Mesenchymal stem cell of Wharton's jelly (primary cell): ENCODE results near the genes RING1 and VPS52.

- CAGE, long polyA plus RNA, result no peak
These were observed 1.6 kb downstream of the EGFL8 start for GRCh38 chr6:32165589-32166806.

DNA sequence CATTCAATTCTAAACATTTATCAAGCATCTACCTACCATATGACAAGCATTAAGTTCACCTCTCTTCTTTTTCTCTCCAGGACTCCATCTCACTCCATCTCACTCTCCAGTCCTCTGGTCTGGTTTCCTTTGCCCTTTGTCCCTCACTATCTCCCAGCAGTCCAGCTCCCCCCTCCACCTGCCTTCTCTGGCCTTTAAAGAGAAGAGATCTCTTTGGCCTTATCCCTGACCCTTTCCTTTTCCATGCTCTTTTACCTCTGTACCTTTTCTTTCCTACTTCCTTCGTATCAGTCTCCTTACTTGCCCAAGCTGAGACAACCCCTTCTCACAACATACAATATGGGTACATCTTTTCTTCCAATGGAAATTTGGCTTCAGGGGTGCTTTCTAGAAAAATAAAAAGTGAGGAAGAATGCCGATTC is 601 bp upstream of the AGPAT1 start:
- CAGE, long polyA plus RNA, result no peak

DNA sequence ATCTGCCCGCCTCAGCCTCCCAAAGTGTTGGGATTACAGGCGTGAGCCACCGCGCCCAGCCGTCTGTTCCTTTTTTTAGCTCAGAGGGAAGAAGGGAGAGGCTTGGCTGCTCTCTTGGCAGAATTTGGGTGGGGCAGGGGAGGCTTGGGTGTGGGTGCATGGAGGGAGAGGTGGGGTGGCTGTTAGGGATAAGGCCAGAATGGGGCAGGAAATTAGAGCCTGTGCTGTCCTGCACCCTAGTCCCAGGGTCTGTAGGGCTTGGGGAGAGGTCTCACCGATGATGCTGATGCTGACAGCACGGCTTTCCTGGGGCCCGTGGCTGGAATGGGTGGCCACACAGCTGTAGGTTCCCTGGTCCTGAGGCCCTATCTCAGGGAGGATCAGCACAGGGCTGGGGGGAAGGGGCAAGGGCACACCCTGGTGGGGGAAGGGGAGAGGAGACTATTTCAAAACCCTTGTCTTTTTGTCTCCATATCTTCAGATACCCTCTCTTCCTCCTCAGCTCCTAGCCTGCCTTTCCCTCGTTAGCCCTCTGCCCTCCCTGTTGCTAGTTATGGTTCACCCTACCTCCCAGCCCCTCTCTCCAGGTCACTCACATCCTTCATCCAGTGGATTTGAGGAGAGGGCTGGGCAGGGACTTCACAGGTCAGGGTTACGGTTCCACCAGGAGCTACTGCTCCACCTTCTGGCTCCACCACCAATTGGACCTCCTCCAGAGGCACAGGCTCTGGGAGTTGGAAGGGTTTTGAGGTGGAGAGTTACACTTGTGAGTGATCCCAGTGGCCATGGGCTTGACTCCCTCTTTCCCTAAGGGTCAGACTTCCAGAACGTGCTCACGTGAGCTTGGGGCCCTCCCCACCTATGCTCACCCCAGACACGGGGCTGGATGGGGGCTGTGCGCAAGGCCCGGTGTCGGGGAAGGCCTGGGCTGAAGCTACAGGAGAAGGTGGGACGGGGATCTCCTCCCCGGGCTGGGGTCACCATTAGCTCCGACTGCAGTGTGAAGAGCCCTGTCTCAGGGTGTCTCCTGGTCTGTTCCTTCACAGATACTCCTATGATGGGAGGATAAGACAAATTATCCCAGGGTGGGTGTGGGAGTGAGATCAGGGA is 1.7 kb downstream of the AGER start:
- CAGE, long polyA plus RNA, result no peak

DNA sequence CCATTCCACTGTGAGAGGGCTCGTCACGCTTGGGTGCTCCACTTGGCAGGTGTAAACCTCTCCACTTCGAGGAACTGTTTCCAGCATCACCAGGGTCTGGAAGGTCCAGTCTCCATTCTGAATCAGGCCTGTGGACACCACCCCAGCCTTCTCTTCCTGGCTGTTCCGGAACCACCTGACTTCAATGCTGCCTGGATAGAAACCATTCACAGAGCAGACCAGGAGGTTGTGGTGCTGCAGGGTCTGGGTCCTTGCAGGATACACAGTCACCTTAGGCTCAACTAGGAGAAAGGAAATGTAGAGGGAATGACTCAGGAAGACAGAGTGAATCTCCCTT is 10.7 kb downstream of the HLA-DRB5 start:
- CAGE, long polyA plus RNA, result no peak

GRCh38 chr6:32584610-32584957 is 5.1 kb downstream of the HLA-DRB1 start:
- CAGE, long polyA plus RNA, result no peak

DNA sequence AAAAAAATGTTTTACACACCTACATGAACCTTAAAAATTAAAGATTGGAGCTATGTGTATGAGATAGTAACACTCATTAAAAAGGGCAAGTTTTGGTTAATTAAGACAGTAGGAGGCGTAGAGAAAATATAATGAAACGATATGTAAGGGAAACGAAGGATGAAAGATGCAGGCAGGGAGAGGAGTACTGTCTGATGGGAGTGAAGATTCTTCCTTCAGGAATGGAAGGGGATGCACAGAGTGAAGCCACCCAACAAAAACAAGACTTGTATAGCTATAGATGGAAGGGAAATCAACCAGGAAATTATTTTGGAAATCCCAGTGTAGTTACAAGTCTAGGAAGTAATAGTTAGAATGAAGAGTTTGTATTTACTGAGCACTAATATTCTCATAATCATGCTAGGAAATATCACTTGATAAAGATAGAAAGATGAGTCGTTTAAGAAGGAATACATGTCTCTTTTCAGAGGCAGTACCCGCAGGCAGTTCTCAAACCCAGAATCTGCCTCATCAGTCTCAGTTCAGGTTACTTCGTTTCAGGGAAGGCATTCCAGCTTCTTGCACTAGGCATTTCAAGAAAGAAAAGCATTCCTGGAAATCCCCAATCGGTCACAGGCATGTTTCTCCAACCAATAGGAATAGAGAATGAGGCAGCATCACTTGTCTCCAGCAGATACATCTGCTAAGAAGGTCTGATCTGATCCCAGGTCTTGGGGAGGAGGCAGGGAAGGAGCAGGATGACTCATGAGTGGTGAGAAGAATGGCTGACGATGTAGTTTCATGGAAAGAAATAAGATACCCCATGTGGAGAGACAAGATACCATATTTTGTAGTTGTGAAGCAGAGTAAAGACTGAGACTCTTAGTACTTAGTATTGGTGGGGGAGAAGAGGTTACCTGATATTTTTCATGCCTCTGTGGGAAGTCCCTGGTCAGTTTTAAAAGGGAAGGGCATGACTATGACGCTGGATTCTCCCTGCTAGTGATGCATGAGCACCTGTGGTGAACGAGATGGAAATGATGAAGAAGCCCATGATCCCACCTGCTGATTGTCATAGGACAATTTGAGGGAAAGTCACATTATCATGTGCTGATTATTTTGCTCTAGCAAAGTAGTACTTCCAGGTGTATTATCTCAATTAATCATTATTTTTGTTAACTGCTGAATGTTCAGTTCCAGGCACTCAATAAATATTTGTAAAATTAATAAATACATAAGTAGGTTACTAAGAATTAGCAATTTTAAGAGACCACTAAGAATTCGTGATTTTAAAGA is 20.1 kb upstream of the HLA-DRB1 start:
- CAGE, long polyA plus RNA, result no peak

GRCh38 chr6:32894026-32895088 is 40.4 kb downstream of the PSMB9 start:
- CAGE, long polyA plus RNA, result start-site peak on the plus strand at chr6:32894200-32894338, 17 and 27 reads in 2 replicates

DNA sequence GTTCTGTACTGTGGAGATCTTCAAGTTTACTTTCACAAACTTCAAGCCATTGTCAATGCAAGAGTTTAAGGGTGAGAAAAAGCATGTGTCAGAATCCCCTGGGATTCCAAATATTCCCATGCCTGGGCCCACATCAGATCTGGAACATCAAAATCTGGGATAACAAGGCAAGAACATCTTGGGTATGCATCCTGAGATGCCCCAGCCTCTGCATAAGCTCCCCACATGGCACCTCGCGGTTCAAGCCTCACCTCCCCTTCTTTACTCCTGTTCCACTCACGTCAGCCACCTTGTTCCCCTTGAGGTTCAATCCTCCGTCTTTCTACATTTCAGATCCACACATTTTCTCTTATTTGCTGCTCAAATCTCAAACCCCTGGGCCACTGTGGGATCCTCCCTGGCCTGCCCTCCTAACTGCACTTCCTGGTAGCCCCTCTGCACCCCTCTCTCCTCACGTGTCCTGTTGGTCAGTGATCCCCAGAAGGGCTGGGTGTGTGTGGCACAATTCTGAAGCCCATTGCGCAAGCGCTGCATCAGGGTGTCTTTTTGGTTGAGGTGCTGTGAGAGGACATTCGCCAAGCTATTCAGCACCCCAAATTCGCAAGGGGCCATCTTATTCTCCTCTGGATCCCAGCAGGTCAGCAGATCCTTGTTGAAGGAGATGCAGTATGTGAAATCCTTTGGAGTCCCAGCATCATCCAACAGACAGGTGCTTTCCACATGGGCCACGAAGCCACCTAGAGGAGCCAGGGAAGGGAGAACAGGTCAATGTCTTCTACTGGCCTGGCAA is 2.4 kb downstream of the HLA-DMB start:
- CAGE, long polyA plus RNA, result no peak

GRCh38 chr6:32943923-32944290 is 3.1 kb upstream of the HLA-DMB start:
- CAGE, long polyA plus RNA, result no peak

GRCh38 chr6:33061934-33062365 is 13.8 kb upstream of the HLA-DPB1 start:
- CAGE, long polyA plus RNA, result no peak

GRCh38 chr6:33077671-33078378 is 2.0 kb downstream of the HLA-DPB1 start:
- CAGE, long polyA plus RNA, result no peak

GRCh38 chr6:33191909-33192339 is 343 bp downstream of the COL11A2 start:
- CAGE, long polyA plus RNA, result no peak

GRCh38 chr6:33207298-33207512 is 1.1 kb upstream of the RING1 start:
- CAGE, long polyA plus RNA, result no peak

DNA sequence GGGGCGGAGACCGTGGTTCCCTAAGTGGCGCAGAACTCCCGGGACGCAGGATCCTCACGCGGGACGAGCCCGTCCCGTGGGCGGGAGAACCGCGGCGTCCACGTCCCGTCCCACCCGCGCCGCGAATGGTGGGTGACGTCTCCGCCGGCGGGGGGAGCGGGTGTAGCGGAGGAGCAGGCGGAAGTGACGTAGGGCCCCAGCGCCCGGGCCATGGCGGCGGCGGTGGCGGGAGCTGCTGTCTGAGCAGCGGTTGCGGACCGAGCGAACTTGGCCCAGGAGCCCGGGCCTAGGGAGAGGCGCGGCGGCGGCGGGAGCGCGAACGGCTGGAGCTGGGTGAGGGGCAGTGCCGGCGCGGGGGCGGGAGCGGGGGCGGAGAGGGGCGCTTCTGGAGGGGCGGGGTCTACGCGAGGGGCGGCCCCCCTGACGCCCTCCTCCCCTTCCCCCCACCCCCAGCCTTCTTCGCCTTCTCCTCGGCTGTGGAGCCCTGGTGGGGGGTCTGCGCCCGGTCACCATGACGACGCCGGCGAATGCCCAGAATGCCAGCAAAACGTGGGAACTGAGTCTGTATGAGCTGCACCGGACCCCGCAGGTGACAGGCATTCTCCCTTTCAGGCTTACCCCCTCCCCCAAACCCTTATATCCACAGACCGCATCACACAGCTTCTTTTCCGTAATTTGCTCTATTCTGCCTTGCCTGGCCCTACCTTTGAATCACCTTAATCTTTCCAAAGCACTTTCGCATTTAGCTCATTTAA is at the start of gene RING1:
Gene RING1 (plus strand): TSS at position 189 of the 755 bp plus-strand sequence.
- CAGE, long polyA plus RNA, result no peak

- CAGE, long polyA plus RNA, result start-site peak on the plus strand at chr6:33272075-33272079, 540 and 417 reads in 2 replicates
These were observed at the start of gene VPS52 for GRCh38 chr6:33271524-33272200. TSS of gene VPS52 (minus strand) at chr6:33271876.

DNA sequence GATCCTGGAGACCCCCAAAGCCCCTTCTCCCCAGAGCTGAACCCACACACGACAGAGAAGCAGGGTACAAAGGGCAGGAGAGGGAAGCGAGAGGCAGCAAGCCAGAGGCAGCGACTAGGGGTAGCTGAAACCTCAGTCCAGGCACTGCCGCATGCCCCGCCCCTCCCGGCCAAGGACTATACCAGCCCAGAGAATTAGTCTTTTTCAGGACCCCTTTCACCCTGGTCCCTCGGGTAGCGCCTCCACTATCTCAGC is 1.4 kb downstream of the RGL2 start:
- CAGE, long polyA plus RNA, result no peak

- CAGE, long polyA plus RNA, result no peak
These were observed 1.2 kb downstream of the TAPBP start for GRCh38 chr6:33312694-33313128.

DNA sequence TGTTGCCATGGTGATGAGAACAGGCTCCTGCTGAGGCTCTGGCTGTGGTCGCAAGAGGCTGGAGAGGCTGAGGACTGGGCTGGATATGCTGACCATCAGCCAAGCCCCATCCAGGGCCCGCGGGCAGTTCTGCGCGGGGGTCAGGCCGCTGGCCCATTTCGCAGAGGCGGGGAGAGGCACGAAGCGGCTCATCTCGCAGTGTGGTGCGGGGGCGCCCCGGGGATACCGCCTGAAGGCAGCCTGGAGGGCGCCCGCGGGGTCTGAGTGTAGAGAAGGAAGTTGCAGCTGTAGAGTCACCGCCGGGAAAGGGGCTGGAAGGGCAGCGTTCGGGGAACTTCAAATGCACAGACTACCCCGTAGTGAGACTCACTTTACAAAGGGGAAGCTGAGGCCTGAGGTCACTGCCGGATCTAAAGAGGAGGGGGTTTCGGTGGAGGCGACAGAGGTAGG is 635 bp downstream of the TAPBP start:
- CAGE, long polyA plus RNA, result no peak

DNA sequence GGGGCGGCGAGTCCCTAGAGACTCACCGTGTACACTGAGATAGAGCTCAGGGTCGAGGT is 381 bp downstream of the TAPBP start:
- CAGE, long polyA plus RNA, result no peak

DNA sequence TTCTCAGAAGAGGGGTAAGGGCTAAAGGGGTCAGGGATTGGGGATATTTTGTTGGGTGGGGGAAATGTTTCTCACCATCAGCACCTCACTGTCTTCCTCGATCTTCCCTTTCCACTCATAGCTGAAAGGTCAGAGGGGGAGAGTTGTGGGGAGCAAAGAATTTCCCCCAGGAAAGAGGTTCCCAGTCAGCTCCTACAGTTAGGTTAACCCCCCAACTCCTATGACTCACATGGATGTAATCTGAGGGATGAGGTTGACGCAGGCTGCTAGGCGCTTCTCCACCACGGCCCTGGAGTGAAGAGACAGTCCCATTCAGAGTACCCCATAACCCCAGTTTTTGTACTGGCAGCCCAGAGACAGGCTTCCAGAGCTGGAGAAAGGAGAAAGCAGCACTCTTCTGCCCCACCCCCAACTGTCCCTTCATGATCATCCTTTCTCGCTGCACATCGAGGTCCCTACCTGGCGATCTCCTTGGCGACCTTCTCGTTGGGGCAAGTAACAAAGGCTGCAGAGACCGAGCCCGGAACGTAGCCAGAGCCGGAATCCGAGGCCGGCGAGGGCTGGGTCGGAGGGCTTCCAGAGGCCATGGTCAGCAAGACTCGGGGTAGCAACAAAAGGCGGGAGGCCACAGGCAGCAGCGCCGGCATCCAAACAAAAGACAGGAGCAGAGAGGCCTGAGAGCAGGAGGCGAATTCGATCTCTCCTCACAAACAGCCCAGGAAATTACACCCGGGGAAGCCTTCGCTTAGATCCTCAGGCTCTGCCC is 702 bp downstream of the CUTA start:
- CAGE, long polyA plus RNA, result no peak